Hair follicular keratinocyte (primary cell): ENCODE data around the genes IL16 and TMC3.

- RAMPAGE, long total RNA: no peak
These were observed 152.5 kb downstream of the MTHFS start for GRCh38 chr15:79744242-79744875.

DNA sequence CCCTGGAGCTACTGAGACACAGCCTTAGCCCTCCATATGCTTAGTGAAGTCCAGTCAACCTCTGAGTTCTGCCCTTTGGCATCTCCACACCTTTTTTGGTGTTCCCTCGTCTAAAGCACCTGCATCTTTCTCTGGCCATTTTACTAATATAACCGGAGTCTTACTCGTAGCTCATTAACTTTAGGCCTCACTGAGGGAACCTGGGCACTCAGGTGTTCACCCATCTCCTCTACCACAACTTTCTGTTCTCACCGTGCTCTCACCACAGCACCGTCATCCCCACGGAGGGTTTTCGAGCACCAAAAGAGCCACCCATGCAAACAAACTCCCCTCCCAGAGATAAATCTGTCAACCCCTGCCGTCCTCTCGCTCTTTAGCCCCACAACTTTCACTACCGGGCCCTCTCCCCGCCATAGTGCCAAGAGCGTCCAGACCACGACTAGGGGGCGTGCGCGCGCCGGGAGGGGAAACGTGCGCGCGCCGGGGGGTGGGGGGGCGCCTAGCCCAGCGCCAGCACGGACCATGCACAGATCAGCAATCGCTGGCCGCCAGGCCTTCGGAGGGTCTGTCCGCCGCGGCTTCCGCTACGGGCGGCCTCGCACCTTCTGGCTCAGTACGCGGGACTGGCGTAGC, 428 bp downstream of the MTHFS start:
- RAMPAGE, long total RNA: no peak

DNA sequence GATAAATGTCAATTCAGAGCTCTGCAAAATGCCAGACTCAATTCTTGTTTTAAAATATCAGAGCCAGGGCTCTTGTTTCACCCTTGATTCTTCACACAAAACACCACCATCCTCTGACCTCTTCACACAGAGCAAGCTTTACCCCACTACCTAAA, 25.5 kb upstream of the MTHFS start:
- RAMPAGE, long total RNA: no peak

DNA sequence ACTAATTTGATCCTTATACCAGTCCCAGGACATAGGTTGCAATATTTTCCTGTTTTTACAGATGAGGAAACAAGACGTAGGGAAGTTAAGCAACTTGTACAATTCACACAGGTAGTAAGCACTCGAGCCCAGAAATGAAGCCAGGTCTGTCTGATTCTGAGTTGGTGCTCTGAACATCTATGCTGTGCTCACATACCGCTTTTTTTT, 4.1 kb downstream of the BCL2A1 start:
- RAMPAGE, long total RNA: no peak

GRCh38 chr15:79978418-79978711, 7.4 kb upstream of the BCL2A1 start:
- RAMPAGE, long total RNA: no peak

DNA sequence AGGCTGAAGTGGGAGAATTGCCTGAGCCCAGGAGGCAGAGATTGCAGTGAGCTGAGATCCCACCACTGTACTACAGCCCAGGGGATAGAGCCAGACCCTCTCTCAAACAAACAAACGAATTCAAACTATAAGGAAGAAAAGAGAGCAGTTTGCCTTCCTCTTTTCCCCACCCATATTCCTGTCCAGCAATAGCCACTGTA, 18.4 kb upstream of the ZFAND6 start:
- RAMPAGE, long total RNA: no peak

- RAMPAGE, long total RNA: no peak
These were observed 745 bp upstream of the ZFAND6 start for GRCh38 chr15:80058805-80059056.

GRCh38 chr15:80093462-80094453, 34.3 kb downstream of the ZFAND6 start:
- RAMPAGE, long total RNA: no peak

DNA sequence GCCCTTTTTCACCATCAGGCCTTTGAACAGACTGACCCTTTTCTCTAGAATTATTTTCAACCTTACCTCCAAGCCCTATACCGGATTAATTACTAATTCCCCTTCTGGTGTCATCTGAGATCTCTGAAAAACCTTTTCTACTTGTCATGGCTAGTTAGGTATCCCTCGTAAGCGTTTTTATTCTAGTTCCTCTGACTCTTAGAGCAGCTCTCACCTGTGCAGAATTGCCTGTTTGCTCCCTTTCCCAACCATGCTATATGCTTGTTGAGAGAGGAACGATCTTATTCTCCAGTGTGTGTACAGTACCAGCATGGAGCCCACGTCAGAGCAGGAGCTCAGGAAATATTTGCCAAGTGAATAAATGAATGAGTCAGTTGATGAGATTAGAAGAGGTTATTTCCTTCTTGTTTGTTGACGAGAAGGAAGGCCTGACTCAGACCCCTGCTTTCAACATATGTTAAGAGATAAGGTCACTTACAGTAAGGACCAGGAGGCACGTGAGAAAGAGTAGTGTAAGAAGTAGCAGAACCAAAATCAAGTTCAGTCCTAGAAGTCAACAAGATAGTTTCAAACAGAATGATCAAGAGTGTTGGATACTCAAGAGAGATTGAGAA, 106.4 kb upstream of the ABHD17C start:
- RAMPAGE, long total RNA: no peak

DNA sequence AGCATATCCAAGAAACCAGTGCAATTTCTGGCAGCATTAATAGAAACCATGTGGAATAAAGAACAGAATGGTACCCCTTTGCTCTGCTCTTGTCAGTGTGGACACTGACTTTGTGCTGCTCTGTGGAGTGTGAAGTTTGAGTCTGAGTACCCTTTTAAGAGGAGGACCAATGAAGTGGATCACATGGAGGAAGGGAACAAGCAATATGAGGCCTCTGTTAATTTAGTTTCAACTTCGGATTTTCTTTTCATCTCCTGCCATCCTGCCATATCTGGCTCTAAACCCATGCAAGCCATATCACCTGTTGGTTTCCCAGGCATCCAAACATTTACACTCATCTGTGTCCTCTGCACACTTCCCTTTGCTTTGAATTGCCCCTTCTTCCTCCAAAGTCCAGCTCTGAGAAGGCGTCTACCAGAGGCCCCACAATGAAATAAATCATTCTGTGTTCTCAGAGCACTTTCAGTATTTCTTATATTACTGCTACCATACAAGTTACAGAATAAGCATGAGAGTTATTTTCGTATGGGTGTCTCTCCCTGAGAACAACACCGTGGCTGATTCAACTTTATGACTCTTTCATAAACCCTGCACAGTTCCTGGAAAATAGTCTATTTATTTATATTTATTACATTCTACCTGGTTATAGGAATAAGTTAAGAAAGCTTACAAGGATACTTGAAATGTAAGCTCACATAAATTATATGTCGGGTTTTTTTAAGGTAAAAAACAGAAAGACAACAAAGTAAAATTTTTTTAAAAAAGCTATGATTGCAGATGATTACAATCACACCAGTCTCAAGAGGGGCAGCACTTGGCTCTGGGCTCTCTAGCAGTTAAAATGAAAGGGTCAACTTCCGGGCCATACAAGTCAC, 12.9 kb upstream of the ABHD17C start:
- RAMPAGE, long total RNA: no peak

GRCh38 chr15:81098683-81099912, 35.0 kb upstream of the CFAP161 start:
- RAMPAGE, long total RNA: no peak

GRCh38 chr15:81157206-81157962, 23.3 kb downstream of the CFAP161 start:
- RAMPAGE, long total RNA: no peak

GRCh38 chr15:81159453-81159652, 25.3 kb downstream of the CFAP161 start:
- RAMPAGE, long total RNA: no peak

DNA sequence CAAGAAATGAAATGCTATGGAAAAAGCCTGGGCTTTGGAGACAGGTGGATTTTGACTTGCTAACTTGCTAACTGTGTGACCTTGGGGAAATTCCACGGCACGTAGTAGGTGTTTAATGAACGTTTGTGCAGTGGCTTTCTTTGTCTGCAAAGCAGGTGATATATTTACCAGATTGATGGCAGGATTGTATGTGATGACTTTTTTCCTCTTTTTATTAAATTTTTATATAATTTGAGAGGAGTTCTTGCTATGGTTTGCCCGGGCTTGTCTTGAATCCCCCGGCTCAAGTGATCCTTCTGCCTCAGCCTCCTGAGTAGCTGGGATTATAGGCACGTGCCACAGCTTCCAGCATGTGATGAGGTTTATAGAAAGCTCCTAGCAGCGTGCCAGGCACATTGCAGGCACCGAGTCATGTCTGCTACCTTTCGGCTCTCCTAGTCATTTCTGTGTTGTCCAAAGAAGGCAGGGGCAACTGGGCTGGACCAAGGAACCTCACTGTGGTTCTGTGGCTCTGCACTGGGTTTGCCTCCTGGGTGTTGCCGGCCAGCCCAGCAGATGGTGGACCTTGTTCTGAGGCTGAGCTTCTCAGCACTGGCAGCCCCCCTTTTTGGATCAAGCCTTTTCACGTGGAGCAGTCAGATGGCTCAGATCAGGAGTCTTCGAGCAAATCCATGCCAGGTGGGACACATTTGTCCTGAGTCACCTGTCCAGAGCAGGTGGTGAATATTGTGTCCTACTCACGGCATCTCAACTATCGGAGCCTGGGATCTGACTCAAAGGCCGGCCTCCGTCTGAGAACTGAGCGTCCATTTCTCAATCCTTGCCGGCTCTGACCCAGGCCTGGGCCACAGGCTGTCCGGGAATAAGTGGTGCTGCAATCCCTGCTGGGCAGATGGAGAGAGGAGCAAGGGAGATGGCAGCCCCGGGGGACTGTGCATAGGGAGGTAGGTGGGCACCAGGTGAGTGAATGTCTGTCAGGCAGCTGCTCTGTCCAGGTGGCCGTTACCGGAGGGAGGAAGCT, at the start of gene IL16:
IL16 (plus strand) TSS at position 686 of the 1,021 bp plus-strand sequence.
- RAMPAGE, long total RNA: no peak

DNA sequence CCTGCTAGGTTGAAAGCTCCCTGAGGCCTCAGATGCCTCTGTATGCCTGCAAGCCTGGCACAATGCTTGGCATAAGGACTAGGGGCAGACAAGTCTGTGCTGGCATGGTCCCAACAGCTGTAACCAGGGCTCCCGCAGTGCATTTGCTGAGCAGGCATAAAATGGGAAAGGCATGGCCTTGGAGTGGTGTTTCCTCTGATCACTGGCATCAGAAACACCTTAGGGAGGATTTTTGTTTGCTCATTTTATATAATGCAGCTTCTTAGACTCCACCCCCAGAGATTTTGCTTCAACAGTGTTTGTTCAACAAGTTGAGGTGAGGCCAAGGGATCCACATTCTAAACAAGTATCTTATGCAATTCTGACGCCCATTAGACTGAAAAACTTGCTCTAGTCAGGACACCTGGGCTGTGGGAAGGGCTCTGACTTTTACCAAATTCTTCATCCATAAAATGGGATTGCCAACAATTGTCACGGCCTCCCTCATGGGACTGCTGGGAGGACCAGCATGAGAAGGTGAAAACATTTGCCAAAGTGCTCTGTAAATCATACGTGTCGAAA, 43.1 kb downstream of the STARD5 start:
- RAMPAGE, long total RNA: no peak

DNA sequence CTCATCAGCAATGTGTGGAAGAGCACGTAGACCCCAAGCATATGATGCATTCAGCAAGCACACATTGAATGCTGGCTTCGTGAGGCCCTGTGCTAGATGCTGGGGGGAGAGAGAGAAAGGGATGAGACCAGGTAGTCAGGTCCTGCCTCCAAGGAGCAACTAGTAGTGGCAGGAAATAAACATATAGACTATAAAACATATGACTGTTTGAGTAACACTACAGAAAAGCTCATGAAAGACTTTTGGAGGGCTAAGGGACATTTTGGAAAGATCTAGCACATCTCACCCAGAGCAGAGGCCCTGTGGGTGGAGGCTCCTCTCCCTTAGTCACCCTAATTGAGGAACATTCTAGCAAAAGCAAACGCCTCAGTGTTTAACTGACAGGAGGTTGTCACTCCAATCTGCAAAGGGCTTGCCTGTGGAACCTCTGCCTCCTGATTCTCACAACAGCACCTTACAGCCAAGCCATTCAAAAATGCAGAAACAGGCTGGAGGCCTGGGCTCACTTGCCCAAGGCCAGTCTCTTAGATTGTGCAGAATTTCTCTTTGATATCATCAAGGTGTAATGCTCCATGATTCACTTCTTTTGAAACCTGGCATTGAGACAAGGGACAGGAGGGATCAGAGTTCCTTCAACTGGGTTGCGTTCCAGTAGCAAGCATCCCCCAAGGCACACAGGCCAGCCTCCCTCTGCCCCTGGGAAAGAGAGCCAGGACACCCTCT, 26.1 kb downstream of the STARD5 start:
- RAMPAGE, long total RNA: no peak

GRCh38 chr15:81374065-81374599, at the start of gene TMC3:
TMC3 (minus strand) TSS chr15:81374213.
- RAMPAGE, long total RNA: no peak

DNA sequence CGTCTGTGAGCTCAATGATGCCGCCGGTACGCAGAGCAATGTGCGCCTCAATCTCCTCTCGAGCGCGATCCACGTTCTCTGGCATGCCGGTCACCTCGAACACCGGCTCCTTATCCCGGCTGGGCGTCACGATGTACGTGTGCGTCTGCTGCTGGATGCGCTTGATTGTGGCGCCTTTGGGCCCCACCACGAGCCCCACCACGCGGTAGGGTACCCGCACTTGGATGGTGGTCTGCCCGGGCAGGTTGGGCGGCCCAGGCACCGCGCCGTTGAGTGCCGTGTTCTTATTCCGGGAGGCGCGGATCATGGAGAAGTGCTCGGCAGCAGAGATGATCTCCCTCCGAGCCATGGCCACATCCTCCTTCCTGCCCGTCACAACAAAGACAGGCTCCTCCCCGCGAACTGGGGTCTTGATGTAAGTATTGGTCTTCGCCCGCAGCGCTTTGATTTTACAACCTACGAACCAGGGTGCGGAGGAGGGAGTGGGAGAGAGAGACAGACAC, 1.6 kb downstream of the MEX3B start:
- RAMPAGE, long total RNA: no peak

DNA sequence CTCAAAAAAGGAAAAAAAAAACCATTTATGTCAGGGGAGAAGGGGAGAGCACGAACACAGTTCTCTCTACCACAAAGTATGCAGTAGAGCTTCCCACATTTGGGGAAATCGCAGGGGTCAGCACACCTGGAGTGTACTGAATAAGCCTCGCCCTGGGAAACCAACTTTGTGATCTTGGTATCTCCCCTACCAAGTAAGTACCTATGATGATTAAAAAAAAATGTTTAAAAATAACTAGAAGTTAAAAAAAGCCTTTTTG, 88.4 kb downstream of the EFL1 start:
- RAMPAGE, long total RNA: no peak

DNA sequence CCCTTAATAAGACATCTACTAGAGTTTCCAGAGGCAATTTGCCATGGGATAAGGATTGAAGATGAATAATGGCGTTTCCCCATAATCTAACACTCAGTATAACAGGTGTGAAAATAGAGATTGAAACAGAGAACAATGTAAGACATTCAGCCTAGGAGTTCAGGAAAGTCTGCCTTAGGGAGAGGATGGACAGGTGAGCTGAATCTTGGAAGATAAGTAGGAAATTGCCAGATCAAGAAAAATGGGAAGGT, 22.5 kb downstream of the SAXO2 start:
- RAMPAGE, long total RNA: no peak